Mesenchymal stem cell of Wharton's jelly (primary cell): Measurements from ENCODE around the gene DOP1B.

- CAGE, long polyA plus RNA = no peak
Observed at GRCh38 chr21:33951602-33952272, 36.1 kb upstream of the ATP5PO start.

DNA sequence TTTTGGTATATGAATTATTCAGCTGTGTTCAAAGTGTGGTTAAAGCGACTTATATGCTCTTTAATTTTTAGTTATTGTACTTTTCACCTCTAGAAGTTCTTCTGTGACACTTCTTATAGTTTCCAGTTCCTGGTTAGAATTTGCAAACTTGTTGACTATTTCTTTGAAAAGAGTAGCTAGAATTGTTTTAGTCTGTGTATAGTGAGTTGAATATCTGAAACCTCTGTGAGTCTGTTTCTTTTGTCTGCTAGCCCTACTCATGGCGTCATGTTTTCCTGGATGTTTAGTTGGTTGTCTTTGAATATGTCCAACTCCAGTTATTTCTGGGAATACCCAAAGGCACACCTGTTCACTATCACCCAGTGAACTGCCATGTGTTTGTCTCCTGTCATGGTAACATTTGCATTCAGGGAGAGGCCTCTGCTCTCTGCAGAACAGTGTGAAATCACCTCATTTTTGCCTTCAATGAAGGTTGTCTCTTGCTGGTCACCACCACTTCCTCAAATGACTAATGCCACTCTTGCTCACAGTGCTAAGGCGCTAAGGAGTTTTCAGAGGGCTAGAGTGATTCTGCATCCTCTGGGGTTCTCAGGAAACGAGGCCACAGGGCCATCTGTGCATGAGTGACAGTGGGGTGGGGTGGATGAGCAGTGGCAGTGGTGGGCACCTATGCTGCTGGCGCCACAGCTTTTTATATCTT lies 59.8 kb upstream of the ATP5PO start:
- CAGE, long polyA plus RNA = no peak

DNA sequence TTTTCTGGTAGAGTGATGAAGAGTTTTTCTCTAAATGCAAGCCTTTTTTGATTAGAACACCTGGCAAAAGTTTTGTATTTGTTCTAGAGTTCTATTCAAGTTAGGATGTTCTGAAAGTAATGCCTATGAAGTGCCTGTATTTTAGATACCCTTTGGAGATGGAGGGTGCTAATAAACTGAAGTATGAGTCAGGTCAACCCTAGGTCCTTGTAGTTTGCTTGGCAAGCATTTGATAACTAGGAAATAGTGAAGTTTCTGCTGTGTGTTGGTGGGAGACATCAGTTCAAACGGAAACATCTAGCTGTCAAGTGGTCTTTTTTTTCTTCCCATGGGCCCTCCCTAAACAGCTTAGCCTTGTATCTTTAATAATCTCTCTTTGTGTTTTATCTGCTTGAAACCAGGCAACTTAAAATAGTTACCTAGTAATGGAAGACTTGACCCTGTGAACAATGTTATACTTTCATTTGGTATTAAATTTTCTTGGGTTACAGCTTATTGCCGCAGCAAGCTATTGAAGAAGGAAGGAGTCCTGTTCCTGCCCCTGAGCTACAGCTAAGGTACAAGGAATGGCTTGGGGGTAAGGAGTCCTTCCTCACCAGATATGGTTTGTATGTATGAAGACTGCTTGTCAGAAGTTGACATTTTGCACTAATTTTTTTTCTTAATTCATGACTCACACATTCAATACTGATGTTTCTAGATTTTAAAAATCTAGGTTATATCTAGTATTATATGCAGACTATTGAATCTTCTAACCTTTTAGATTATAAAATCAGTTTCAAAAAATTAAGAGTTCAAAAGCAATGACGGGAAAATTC lies 4.7 kb downstream of the MRPS6 start:
- CAGE, long polyA plus RNA = no peak

GRCh38 chr21:34087224-34087734 lies 13.9 kb downstream of the MRPS6 start:
- CAGE, long polyA plus RNA = no peak

- CAGE, long polyA plus RNA = no peak
Observed at GRCh38 chr21:34361829-34362215, 2.0 kb upstream of the KCNE2 start.

DNA sequence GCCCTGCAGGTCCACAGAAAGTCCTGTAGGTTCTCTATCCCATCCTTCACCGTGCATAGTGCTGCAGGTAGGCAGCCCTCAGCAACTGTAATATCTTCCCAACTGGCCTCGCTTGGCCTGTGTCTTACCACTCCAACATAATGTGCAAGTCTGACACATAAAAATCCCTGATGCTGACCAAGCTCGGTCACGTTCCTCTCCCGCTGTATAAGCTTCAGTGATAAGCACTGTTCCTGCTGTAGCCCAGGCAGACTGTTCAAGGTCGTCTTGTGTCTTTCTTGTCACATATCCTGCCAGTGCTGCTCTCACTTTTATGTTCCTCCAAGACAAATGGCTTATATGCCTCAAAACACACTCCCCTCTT lies 19.4 kb upstream of the KCNE1 start:
- CAGE, long polyA plus RNA = no peak

GRCh38 chr21:34620318-34620625 lies 5.4 kb upstream of the RCAN1 start:
- CAGE, long polyA plus RNA = no peak

- CAGE, long polyA plus RNA = no peak
Observed at GRCh38 chr21:34697725-34698527, 29.1 kb downstream of the CLIC6 start.

DNA sequence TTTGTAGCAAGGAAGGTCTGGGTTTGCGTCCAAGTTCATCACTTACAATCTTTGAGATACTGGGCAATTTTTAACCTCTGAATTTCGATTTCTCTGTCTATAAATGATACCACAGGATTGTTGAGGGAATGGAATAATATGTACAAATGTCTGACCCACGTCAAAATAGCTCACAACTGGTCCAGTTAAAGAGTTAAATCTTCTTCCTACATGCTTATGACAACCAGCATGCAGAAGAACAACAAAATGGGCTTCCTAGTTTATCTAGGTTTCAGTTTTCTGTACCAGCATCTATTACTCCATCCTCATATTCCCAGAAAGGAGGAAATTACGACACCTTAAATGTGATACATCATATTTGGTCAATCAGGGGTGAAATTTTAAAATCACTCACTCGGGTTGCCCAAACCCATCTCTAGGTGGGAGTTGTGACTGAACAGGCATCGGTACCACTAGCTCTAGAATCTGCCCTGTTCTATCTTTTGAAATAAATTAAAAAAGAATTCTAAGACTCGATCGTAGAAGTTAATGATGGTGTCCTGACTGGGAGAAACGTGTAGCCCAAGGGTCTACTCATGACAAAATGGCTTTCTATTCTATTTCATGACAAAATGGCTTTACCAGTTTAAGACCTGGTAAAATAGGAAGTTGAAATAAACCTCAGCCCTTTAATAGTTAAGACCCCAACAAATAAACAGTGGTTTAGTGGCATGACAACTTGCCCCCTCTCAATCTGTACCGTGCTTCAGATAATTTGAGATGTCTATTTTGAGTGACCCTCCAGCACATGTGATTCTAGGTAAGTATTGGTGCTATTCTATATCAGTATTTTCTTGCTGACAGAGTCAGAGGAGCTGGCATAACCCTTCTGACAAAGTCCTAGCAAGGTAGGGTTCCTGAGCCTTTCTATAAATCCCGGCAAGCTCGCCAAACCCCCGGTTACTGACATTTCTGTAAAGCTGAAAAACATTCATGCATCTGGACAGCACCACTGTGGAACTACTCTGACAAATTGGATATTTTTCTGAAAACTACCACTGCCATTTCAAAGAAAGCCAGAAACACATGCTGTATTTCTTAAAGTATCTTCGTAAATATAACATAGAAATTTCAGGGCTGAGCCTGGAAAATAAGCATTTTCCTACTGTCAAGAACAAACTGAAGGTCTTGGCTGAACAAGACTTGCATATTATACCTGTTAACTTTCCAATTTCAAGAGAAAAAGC lies 162.2 kb downstream of the CLIC6 start:
- CAGE, long polyA plus RNA = no peak

- CAGE, long polyA plus RNA = no peak
Observed at GRCh38 chr21:34859442-34859955, 189.6 kb downstream of the RUNX1 start.

DNA sequence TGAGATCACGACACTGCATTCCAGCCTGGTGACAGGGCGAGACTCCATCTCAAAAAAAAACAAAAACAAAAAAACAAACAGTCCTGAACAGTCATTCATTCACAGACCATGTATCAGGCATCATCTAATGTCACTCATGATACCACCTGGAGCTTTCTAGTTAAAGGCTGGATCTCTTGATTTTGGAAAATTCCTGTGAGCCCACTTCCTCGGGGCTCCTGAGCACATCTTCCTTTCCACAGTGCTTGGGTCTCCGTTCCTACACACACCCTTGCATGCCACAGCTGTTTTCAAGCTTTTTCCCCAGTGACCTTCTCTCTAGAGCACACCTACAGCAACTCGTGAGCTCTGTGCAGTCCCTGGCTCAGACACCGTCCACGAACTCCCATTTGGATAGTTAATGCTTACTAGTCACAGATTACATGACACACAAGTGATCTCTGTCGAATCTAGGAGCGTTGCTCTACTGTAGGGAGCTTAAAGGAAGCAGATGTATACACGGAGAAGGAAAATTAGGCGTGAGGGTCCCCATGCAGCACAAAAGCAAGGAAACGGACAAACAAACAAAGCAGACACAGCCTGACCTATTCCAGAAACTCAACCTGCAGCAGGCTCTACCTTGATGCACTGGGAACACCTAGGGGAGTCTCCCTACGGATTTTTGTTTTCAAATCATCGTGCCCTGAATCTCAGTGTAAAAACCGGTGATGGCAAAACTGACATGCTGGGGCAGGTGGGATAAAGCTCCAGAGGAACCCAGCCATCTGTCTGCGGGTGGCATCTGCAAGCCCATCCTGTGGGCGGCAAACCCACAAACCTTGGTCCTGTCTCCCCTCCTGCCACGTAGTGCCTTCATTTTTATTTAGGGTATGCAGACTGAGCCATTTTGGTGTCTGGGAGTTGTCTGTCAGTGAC lies 177.9 kb downstream of the RUNX1 start:
- CAGE, long polyA plus RNA = no peak

- CAGE, long polyA plus RNA = no peak
Observed at GRCh38 chr21:35046956-35047114, 2.3 kb downstream of the RUNX1 start.

GRCh38 chr21:35050129-35050401 lies 963 bp upstream of the RUNX1 start:
- CAGE, long polyA plus RNA = no peak

DNA sequence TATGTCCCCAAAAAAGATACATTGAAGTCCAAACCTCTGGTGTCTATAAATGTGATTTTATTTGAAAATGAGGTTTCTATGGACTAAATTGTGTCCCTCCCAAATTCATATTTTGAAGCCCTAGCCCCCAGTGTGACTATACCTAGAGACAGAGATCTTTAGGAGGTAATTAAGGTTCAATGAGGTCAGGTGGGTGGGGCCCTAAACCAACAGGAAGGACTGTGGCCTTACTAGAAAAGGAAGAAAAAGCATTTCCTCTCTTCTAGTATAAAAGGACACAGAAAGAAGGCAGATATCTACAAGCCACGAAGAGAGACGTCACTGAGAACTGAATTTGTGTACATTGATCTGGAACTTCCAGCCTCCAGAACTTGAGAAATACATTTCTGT lies 123.1 kb upstream of the RUNX1 start:
- CAGE, long polyA plus RNA = no peak

DNA sequence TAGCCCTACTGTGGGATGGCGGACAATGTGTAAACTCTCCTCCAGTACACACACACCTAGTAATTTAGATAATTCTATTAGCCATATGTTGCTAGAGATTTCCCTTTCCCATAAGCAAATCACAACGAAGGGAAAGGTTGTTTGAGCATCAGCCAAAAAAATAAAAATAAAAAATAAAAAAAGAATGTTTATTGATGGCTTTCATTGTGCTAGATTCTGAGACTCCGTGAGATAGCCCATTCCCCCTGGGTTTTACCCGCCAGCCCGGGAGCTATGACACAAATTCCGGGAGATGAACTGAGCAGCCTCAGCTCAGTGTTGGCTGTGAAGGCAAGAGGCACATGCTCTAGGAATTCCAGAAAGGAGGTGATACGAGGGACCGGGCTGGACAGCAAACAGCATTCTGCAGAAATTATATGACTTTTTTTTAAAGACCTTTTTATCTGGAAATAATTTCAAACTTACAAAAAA lies 378.5 kb upstream of the RUNX1 start:
- CAGE, long polyA plus RNA = no peak

- CAGE, long polyA plus RNA = no peak
Observed at GRCh38 chr21:35477998-35478706, 429.1 kb upstream of the RUNX1 start.

DNA sequence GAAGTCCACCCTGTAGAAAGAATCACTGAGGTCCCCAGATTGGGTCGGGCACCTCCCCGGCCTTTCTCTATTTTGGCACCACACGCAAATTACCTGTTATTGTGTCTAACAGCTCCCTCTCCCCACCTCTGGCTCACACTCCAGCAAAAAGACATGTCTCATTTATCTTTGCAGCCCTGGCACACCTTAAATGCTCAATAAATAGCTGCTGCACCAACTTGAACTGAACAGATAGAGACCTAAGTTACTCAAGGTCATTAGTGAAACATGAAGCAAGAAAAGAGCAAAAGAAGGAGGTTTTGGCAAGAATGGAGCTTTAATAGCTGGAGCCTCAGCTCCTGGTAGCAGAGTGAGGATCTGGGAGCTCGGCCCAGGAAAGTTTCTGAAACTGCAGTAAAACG lies 207.6 kb downstream of the SETD4 start:
- CAGE, long polyA plus RNA = no peak

GRCh38 chr21:35984648-35984847 lies 75.8 kb downstream of the SETD4 start:
- CAGE, long polyA plus RNA = no peak

- CAGE, long polyA plus RNA = no peak
Observed at GRCh38 chr21:36156727-36157859, at the start of gene DOP1B. Gene DOP1B, plus strand, starts transcription at chr21:36156824.

GRCh38 chr21:36187852-36188154 lies 31.2 kb downstream of the DOP1B start:
- CAGE, long polyA plus RNA = no peak